Tongue (tissue), 2 donors: ENCODE data around the gene NOC3L.

DNA sequence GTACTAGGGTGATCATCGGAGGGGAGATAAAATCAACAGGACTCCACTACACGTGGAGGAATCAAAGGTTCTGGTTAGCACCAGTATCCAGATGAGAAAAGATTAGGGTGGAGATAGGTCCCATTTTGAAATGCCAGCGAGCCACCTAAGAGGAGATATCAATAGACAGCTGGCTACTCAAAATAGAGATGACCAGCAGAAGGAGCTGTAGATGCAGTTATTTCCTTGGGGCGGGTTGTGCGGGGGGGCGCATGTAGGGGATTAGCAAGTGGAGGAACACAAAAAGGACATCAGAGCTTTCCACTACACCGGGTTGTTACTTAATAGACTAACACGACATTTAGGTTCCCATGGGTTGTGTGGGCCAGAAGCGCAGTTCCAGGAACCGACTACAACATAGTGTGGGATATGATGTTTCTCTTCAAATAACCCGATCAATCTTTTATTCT lies 2.2 kb upstream of the KIF11 start:
- RAMPAGE, long total RNA = no peak

GRCh38 chr10:92648747-92649235 lies 41.0 kb upstream of the HHEX start:
- RAMPAGE, long total RNA = no peak

DNA sequence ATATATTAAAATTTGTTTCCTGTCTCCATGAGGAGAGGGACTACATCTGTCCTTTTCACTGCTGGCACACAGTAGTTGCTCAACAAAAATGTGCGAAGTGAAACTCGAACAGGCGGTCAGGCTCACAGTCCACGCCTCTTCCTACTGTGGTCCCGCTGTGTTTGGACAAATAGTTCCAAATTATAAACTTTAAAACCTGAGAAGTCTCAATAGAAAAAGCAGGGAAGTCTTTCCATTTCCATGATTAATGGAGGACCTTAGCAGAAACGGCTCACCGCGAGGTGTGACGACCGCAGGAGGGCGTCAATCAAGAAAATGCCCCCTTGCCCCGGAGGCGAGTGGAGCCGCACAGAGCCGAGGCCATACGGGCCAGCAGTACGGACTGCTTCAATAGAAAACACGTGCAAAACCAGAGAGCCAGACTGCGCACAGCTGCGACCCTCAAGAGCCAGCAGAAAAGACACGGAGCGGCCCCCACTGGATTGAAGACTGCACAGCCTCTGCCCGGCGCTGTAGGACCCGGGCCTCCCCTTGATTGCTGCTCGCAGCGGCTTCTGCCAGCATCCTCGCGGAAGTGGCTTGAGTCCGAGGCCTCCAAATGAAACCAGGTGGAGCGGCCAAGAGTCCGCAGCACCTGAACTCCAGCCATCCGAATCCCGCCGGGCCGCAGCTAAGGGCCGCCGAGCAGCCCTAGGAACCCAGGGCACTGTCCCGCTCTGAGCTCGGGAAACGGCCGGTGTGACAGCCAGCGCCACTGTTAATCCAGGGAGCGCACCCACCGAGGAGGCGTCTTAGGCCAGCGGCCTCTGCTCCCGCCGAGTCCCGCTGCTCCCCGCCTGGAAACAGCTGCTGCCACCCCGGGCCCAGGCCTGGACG lies 847 bp upstream of the HHEX start:
- RAMPAGE, long total RNA = no peak

- RAMPAGE, long total RNA = no peak
These were observed 938 bp downstream of the HHEX start for GRCh38 chr10:92690348-92691437.

GRCh38 chr10:92756043-92756936 lies 66.5 kb downstream of the HHEX start:
- RAMPAGE, long total RNA = no peak

GRCh38 chr10:93166191-93166831 lies 92.6 kb downstream of the CYP26A1 start:
- RAMPAGE, long total RNA = no peak

- RAMPAGE, long total RNA = no peak
These were observed 43.3 kb downstream of the MYOF start for GRCh38 chr10:93438873-93439281.

- RAMPAGE, long total RNA = no peak
These were observed 8.0 kb downstream of the MYOF start for GRCh38 chr10:93473920-93474773.

DNA sequence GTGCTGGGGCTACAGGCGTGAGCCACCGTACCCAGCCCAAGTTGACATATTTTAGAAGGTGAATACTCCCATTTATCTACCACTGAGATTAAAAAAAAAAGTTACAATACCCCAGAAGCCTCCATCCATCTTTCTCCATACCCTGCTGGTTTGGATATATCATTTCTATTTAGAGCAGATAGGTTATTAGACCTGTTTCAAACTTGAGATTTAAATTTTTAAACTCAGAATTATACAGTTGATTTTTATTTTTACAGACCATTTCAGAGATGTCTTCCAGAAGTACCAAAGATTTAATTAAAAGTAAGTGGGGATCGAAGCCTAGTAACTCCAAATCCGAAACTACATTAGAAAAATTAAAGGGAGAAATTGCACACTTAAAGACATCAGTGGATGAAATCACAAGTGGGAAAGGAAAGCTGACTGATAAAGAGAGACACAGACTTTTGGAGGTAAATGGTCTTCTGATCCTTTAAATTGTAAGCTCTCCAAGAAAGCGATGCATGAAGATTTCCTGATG lies 3.4 kb downstream of the CEP55 start:
- RAMPAGE, long total RNA = no peak

DNA sequence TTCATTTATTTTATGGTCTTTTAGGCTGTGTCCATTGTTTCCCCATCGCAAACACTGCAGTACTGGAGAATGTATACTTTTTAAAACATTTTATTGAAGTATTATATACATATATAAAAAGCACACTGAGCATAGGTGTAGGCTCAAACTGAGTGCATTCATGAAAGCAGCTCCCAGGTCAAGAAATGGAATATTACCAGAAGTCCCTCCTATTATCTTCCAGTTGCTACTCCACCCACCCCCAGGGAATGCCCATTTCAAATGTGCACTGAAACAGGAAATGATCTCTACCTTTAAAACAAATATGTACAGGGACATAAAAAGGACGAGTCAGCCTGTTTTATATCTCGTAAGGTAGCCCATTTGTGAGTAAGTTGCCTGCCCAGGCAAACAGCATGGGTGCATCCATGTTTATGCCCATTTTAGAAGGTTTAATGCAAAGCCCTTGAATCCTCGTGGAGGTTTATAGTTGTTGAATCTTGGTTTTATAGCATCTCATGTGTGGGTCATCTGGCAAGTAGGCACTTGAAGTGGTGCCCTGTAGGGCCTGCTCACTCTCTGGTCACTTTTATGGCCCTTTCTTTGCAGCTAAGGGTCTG lies 10.4 kb downstream of the FFAR4 start:
- RAMPAGE, long total RNA = no peak

DNA sequence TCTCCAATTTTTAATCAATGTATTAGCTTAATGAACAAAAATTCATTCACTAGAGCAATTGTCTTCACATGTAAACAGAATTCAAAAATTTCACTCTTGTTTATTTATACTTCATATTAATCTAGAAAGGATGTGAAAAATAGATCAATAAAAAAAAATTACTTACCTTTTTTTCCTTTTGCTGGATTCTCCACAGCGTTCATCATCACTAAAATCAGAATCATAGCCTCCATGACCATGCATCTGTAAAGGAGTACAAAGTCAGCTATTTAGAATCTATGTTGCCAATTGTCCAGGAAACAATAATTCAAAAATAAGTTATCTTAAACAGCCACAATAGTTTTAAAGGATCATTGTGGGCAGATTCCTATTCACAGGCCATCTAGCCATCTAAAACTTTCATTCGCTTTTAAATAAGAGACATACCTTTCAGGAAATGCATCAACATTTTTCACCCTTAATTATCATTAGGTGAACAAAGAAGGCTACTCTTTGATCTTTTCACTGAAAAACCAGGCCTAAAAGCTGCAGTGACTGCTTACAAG lies 2.5 kb downstream of the FRA10AC1 start:
- RAMPAGE, long total RNA = no peak

DNA sequence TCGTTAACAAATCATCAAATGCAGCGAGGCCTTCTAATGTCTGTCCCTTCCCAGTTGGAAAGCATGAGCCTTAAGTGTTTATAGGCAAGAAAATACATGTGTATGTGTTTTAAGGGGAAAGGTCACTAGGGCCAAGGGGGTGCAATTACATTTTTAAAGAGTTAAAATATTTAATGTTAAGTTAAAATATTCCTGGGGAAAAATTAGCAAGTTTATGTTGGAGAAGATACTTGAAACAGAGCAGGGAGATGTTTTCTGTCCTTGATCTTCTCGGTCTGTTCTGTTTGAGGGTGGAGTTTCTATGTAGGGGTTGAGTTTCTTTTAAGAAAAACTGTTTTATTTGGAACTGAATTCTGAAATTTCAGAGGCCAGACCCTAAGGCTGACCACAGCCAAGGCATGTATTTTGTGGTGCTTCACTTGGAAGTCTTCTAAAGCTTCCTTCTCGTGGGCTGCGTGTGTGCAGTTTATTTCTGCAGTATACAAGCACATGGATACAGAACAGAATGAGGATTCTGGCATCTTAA lies 2.9 kb downstream of the SLC35G1 start:
- RAMPAGE, long total RNA = no peak

GRCh38 chr10:93916803-93917413 lies 23.1 kb downstream of the SLC35G1 start:
- RAMPAGE, long total RNA = no peak

- RAMPAGE, long total RNA = no peak
These were observed 2.3 kb downstream of the PLCE1 start for GRCh38 chr10:93995991-93996496.

- RAMPAGE, long total RNA = no peak
These were observed 95.1 kb downstream of the PLCE1 start for GRCh38 chr10:94088631-94089384.

DNA sequence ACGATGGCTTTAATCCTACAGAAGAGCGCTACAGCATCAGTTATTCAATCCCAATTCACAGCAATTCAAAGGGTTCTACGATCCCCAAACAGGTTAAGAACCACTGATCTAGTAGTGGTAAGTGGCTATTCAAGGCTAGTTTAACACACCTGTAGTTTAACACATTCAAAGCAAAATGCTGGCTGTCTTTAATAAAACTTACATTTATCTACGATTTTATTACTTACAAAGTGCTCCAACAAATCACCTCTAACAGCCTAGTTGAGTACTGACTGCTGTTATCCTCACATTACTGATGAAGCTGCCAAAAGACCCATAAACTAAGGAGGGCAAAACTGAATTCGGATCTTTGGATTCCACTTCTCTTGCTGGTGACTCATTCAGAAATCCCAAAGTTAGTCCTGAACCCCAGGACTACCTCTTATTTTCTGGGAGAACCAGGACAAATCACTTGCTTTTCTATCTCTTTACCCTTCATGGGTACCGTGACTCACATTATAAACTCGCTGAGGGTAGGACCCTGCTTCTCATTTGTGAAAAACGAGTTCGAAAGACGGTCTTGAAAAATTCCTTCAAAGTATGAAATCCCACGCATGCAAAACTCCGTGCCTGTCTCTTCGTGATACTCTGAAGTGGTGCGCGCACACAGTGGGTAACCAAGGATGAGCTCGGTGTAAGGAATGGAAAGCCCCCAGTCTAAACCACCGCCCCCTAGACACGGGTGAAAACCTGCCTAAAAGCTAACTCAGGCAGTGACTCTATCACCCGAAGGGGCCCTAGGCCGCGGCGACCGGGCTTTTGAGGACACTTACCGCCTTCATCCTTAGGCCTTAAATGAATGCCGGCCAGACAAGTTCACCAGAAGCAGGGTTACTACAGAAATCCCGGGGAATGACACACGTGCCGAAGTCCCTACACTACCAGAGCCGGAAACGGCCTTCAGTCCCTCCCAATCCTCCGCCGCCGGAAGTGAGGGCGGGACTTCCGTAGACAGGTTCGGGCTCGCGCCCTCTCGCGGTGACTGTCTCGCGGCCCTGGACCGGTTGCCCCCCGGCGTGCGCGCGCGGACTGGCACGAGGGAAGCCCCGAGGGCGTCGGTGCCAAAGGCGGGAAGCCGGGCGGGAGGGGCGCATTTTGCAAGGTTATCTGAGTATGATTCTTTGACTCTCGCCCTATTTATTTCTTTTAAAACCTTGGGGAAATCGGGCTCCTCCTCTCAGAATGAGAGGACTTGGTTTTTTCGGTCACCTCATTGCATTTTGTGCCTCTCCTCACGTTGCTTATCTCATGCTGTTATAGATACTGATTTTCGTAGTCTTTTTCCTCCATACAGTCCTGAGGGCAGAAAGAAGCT lies at the start of gene NOC3L:
Gene NOC3L, minus strand, starts transcription at position 922 of the 1,354 bp plus-strand sequence.
- RAMPAGE, long total RNA = no peak

- RAMPAGE, long total RNA = no peak
These were observed 14.7 kb upstream of the CYP2C19 start for GRCh38 chr10:94747649-94748365.

- RAMPAGE, long total RNA = no peak
These were observed 1.9 kb upstream of the CYP2C8 start for GRCh38 chr10:95071029-95071694.

- RAMPAGE, long total RNA = no peak
These were observed 47.8 kb upstream of the CYP2C8 start for GRCh38 chr10:95117171-95117501.

GRCh38 chr10:95248678-95250042 lies 41.6 kb downstream of the PDLIM1 start:
- RAMPAGE, long total RNA = no peak